Mucosa of descending colon (tissue), 1 donor: ENCODE measurements around the genes METAP1 and LAMTOR3.

DNA sequence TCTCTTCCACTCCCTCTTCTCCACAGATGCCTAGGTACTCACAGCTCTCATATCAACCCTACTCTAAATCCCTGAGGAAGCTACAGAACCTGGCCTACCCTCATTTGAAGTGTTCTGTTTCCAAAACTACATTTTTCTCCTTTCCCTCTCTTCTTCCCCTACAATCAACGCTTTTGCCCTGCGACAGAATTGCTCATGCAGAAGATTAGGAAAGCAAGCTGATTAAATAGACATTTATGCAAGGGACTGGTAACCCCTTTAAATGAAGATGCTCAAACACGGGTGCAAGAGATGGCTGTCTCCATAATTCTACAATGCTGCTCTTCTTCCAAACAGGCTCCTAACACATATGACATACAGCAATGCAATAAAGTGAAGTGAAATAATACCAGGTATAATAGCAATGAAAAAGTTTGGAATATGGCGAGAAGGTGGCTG, 55.9 kb downstream of the TSPAN5 start:
- PRO-cap, result no peak

DNA sequence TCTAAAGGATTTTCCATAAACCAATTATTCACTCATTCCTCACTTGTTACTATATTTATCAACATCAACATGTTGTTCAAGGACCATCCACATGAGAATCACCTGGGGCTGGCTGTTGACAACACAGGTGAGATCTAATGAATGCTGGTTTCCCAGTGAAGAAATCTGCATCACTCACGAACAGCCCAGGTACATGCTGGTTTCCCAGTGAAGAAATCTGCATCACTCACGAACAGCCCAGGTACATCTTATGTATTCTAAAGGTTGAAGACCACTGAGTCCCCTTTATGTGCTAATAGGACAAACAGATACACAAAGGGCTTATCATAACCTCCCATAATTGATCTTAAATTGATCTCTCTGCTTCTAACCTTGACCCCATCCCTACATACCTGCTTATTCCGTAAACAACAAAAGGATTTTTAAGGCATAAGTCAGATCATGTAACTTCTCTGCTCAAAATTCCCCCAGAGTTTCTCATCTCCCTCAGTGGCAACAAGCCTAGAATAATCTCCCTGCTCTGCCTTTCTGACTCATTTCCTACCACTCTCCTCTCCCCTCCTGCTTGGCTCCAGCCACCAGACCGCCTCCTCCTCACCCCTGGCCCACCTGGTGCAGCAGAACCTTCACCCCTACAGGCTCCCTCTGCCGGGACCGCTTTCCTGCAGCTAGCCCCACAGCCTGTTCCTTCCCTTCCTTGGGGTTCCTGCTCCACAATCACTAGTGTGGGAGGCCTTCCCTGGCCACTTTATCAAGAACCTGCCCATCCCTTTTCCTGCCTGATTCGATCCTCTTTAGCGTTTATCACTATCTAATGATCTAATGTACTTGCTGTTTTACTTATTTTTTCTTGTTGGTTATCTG, 32.2 kb downstream of the TSPAN5 start:
- PRO-cap, result no peak

DNA sequence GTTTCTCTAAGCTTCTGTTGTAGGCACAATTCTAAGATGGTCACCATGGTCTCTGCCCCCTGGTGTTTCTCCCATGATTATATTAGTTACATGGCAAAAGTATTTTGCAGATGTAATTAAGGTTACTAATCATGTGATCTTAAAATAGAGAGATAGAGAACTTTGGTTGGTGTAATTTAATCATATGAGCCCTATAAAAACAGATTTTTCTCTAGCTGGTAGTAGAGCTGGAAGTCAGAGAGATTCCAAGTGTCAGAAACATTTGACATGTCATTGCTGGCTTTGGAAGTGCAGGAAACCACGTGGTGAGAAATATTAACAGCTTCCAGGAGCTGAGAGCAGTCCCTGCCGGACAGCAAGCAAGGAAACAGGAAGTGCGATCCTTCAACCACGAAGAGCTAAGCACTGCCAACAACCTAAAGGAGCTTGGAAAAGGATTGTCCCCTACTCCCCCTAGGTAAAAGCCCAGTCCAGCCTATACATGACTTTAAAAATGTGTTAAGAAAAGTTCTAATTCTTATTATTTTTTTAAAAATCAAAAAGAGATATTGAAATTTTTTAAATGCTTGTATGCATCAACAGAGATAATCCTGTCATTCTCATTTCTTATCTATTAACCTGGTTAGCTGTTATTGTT, 89.7 kb downstream of the EIF4E start:
- PRO-cap, result no peak

DNA sequence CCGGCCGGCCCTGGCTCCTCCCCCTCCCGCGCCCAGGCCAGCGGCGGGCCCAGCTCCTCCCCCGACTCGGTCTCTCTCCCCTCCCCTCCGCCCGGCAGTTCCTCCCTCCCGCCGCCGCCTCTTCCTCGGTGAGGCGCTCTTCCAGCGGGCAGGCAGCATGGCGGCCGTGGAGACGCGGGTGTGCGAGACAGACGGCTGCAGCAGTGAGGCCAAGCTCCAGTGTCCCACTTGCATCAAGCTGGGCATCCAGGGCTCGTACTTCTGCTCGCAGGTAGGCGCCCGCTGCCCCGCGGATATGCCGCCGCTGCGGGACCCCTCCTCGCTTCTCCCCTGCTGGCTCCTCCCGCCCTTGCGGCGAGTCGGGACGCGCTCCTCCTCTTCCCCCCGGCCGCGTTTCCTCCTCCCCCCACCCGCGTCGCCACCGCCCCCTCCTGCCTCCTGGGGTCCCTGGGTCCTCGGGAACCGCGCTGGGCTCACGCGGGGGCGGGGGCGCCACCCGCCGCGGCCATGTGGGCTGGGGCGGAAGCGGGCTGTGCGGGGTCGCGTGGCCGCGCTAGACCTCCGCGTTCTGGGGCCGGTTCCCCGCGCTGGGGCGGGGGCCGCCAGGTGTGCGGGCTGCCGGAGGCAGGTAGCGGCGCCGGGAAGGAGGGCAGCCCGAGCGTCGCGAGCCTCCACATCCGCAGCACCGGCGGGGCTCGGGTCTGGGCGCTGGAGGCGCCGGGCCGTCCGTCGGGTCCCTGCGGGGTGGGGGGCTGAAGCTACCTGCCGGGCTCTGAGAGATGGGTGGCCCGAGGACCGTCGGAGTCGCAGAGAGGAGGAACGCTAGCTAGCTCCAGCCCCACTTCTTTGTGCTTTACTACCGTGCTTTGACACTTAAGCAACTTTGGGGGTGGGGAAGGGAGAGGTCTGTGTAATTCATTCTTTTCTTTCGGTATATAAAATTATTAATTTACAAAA, at the start of gene METAP1:
Gene METAP1, plus strand, starts transcription at position 125 of the 957 bp plus-strand sequence.
- PRO-cap, result bidirectional peak, plus-strand start at position 131 of the sequence, minus-strand start outside the sequence; unidirectional peak, minus-strand start at position 848 of the sequence

DNA sequence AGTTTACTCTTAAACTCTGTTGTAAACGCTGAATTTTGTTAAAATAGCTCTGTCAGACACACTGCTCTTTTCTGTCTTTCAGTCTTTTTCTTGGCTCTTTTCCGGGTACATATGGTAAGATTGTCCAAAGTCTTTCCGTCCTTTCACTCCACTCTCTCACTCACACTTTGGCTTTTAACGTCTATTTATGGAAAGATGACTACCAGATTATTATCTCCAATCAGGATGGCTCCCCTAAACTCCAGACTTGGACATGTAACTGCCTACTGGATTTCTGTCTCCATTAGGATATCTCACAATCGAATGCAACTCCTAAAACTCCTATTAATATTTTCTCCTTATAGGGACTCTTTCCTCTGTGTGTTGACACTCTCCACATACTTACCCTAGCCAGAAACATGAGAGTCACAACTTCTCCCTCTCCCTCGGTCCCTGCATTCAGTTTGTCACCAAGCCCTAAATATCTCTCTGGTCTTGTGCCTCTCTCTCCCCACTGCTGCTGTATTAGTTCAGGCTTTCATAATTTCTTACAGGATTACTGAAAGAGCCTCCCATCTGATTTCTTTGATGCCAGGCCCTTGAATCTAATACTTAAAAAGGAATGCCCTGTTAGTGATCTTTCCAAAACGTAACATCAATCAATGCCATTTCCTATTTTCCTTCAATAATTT, 1.3 kb upstream of the ADH5 start:
- PRO-cap, result bidirectional peak, plus-strand start at position 408 of the sequence, minus-strand start at position 158 of the sequence

DNA sequence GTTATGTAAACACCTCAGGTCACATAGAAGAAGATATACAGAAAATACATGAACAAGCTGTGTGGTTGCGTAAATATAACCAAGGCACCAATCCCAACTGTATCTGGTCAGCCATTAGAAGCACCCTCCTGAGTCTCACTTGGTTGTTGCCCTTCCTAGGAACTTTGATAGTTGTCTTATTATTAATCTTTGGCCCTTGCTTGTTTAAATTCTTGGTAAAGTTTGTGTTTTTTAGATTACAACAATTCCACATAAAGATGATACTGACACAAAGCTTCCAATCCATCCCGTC, 11.0 kb upstream of the ADH4 start:
- PRO-cap, result no peak

DNA sequence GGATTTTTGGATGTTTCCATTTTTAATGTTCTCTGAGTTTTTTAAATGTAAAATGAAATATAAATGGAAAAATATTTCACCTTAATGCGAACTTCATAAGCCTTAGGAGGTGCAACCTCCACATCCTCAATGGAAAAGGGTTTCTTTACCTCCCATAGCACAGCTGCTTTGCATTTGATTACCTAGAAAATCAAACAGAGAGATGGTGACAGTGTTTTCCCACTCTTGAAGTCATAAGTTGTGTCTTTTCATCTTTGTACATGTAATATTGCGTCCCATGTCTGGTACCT, 2.6 kb downstream of the ADH1B start:
- PRO-cap, result no peak

GRCh38 chr4:99380761-99381443, 28.4 kb upstream of the ADH1C start:
- PRO-cap, result no peak

DNA sequence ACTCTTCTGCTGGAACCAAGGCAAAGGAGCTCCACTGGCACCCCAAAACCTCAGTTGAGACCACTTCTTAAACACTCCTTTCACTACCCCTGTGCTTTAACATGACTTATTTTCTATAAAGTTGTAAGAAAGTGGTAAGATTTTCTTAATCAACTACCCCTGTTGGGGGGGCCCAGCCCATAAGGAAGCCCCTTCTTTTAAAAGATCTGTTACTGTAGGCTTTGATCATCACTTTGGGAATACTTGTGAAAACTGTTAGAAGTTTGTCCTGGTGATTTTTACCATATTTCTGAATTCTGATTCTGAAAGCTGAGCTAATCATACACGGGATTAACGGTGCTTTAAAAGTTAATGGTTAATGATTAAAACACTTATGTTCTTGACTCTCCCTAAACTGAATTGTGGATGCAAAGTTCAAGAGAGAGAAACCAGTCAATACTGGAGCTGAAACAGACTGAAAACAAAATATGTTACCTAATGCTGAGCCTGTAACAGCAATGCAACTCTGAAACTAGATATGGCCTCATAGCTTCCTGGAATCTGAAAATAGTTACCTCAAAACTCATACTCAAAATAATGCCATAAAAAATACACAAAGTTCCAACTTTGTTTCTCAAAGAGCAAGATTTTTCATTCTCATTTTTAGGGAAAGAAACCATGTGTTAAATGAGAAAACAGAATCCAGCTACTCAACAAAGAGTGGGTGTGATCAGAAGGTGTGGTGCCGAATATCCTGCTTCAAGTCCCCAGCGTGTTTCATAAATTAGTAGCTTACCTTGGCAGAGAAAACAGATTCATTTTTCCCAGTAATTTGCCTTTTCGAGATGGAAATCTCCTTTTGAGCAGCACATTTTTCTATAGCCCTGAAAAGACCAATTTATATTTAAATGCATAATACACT, 31.6 kb downstream of the ADH7 start:
- PRO-cap, result no peak

DNA sequence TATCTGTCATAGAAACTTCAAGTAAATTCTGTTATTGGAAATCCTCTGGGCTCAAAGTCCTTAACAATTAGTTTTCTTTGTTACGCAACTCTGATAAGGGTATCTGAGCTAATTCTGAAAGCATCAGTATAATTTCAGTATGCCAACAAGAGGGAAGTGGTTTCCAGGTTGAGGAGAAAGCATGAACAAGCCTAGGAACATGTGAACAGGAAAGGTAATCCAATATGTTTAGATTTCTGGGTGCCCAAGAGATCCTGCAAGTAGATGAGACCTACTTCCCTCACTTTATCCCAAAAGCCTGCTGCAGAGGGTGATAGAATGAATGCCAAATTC, 21.9 kb downstream of the ADH7 start:
- PRO-cap, result no peak

- PRO-cap, result no peak
These were observed 2.1 kb downstream of the C4orf54 start for GRCh38 chr4:99655344-99656167.

DNA sequence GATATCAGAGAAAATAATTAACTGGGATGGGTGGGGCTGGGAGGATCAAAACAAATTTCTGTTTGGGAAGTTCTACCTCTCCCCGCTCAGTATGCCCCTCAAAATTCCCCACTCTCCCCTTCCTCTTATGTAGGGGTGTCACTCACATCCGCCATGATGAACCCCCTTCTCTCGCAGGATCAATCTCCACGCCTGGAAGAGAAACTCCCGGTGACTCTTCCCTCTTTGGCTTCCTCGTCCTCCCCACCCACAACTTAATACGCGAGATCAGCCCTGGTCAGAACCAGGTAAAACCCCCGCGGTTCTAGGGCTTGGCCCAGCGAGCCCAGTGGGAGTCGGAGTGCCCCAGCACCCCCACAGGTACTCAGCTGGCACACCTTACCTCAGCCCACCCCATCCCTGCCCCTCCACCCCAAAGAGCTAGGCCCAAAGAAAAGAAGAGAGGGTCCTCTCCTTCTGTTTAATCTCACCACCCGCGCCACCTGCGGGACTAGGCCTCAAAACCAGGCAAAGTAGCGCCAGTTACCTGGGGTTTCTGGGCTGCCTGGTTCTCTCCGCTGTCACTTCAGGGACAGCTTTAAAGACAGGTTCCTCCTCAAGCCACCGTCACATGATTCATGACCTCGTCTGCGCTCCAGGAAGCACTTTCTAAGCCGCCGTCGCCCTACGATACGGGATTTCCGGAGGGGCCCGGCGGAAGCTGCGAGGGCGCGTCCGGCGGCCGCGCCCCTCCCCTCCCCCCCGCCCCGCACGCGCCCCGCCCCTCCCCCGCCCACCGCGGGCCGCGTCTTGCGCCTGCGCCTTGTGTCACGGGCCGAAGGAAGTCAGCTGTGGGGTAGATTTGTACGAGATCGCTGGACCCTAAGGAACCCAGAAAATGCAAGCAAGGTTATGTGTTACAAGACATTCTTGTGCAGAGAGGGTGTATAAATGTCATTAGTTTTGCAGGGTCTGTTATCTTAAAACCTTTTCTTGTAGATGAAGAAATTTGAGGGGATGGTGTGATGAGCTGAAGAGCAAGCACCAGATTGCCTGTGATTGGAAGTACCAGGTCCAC, at the start of gene LAMTOR3:
Gene LAMTOR3, minus strand, starts transcription at position 619 of the 1,057 bp plus-strand sequence.
- PRO-cap, result bidirectional peak, plus-strand start at position 810 of the sequence, minus-strand start at position 579 of the sequence

GRCh38 chr4:100519244-100519523, 1.4 kb upstream of the EMCN start:
- PRO-cap, result no peak

- PRO-cap, result no peak
These were observed 222.0 kb downstream of the PPP3CA start for GRCh38 chr4:101125329-101125689.

DNA sequence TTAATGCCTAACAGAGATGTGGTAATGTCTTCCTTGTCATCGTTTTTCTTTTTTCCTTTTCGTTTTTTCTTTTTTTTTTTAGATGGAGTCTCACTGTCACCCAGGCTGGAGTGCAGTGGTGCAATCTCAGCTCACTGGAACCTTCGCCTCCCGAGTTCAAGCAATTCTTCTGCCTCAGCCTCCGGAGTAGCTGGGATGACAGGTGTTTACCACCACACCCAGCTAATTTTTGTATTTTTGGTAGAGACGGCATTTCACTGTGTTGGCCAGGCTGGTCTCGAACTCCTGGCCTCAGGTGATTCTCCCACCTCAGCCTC, 100.3 kb downstream of the PPP3CA start:
- PRO-cap, result no peak

DNA sequence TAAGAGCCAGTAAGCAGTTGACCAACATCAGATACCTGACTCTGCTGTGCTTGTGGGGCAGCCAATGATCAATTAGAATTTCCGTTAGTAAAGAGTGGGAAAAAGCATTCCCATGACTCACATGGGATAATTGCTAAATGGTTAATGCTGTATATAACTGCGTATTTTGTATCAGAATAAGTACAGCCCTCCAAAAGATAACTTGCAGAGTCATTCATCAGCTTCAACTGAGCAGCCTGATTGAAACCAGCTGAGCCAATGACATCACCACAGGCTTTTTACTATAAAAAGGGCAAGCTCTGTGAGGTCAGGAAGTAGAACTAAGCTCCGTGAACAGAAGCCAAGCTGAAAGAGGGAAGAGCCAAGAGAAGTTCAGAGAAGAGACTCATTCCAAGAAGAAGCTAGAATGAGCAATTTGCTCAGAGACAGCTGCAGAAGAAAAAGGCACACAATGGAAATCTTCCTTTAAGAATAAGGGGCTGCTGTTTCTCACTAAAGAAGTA, 67.9 kb downstream of the PPP3CA start:
- PRO-cap, result no peak

GRCh38 chr4:101316981-101317669, 30.2 kb downstream of the PPP3CA start:
- PRO-cap, result no peak

- PRO-cap, result no peak
These were observed 163.4 kb downstream of the BANK1 start for GRCh38 chr4:101953955-101954261.

DNA sequence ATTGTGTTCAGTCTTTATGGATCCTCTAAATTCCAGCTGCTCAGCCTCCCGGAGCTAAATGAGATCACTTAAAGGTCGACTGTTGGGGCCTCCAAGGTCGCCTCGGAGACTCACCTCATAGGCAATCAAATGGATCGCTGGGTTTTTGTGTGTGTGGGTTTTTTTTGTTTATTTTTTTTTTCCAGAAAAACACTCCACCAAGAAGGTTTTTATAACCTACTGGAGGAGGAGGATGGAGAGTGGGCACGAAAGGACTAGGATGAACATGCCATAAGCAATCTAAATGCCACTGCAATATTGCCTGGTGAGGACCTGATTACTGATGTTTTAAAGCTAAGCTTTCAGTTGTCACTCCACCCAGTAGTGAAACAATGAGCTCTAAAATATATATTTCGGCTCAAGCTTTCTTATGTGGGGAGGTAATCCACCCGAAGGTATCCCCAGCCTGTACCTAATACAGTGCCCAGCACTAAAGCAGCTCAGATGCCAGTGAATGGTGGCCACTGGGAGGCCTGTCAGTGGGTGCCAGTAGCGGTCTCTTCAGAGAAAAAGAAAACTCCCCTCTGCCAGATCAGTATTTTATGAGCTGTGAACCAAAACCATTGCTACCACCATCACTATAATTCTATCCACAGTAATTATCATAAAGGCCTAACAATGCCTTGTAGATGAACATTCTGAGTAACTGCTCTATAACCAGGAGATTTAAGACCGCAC, 983 bp upstream of the NFKB1 start:
- PRO-cap, result unidirectional peak, plus-strand start at position 482 of the sequence

DNA sequence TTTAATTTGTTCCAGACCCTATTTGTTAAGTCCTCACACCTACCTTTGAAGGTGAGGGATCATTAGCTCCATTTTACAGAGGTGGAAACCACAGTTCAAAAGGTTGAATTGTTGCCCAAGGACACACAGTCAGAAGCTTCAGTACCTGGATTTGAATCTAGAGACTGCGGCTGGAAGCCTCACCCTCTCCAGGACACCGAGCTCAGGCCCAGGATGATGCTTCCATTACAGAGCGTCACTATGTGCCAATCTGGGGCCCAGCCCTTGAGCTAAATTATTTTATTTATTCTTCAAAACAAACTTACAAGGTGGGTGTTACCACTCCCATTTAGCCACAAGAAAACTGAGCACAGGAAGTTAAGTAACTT, 129.3 kb downstream of the NFKB1 start:
- PRO-cap, result no peak